Measurements from ENCODE around the genes ANP32E, APH1A, TARS2, C1orf56 and TMOD4.

DNA sequence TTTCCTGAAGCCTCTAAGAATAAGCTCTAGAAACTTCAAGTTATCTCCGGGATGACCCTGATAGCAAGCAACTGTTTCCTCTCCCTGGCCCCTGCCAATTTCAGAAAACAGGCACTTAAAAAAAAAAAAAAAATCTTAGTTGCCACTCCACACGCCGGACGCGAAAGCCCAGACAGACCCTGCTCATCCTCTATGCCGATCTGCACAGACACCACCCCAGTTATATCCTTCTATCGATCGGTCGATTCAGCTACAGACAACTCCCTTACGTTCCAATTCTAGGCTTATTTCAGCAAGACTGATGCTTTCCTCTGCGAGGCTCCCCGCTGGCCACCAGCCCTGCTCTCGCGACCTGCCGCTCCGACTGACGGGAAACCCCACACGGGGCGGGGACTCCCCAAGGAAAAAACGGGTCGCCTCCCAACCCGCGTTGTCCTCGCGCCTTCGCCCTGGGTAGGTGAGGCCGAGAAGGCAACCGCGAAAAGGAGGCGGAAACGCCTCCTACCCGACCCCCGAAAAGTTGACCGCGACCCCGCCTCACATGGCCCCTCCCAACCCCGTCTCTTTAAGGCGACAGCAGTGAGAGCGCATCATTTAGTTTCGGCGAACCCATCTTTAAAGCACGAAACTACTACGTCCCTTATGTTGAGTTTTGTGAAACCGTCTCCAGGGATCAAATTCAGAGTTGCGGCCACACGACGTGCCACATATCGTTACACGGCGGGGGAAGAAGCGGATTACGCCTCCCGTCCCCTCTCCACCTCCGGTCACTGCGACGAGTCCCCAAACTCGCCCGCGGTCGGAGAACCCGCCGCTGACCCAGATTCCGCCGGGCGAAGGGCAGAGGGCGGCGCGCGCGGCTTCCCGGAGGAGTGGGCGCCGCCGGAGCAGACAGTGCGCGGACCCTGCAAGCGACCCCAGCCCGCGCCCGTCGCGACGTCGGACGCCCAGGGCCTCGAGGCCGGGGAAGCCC is 1.3 kb downstream of the ANP32E start:
- RRBS, 2 experiments: 1% methylated on average over 33 of the region's 87 CpGs

DNA sequence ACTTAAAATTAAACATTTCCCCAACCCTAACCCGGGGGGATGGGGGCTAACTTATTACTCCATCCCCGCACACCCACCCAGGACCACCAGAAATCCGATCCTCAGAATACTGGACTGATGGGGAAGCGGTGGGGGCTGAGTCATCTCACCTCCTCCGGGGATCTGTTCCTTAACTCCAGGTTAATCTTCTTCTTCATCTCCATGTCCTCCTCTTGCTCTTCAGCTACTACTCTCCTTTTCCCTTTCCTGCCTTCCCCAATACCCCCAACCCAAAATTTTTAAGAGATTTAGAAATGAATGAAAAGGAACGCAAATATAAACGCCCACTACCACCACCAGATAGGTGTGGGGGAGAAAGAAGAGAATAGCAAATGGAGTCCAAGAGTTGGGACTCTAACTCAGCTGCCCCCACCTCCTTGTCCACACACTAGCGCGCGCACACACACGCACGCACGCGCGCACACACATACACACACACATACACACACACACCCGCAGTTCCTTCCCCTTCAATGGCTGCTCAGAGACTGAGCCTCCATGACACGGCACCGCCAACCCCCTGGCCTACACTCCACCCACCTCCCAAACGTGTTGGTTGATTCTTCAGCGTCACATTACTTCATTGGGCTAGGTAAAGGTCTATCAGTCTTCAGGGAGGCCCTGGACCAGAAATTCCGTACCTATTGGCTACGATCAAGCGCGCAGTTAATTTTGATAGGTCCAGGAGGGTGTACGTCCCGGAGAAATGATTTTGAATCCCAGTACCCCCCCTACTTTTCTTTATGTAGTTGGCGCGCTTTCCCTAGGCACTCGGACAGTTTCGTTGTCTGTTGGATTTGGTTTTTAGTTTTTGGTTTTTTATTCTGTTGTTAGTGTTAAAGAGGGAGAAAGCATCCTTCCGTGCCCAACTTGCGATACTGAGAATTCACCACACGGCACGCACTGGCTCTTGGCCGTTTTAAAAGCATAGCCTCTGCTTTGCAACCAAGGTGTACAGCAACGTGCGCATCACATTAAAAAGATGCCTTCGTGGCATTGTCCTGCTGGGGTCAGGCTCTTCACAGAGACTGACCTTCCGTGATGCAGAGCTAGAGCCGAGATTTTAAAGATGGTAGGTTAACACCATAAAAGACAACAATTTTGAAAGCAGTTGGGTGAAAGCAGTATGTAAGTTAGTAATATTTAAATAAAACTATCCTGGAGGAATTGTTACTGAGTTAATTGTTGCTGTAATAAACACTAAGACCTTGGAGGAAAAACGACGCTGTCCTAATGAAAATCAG is at the start of gene ANP32E:
ANP32E (minus strand) TSS at position 529 of the 1,283 bp plus-strand sequence.
- RRBS, 2 experiments: 3% methylated on average over 4 of the region's 42 CpGs; no CpG with 5 or more reads in 1 of the 2 experiments

DNA sequence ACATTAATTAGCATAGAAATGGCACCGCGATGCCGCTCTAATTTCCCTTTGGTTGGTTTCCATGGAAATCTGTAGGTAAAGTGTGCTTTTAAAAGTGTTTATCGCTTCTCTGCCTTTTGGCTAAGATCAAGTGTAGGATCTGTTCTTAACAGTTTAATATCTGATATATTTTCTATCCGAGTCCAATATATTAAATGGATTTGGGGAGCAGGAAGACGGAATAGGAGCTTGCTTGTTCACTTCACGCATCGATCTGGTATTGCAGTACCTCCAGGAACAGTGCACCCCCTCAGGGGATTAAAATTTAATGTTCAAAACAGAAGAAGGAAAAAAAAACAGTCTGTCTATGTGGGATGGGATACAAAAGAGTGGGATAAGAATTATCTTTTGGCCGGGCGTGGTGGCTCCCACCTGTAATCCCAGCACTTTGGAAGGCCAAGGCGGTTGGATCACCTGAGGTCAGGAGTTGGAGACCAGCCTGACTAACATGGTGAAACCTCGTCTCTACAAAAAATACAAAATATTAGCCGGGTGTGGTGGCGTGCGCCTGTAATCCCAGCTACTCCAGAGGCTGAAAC is 1.0 kb upstream of the ANP32E start:
- RRBS, 2 experiments: no CpG with 5 or more reads among the region's 15 CpGs

- RRBS, 2 experiments: no CpG with 5 or more reads among the region's 4 CpGs
These were observed 3.4 kb downstream of the APH1A start for GRCh38 chr1:150265226-150266030.

DNA sequence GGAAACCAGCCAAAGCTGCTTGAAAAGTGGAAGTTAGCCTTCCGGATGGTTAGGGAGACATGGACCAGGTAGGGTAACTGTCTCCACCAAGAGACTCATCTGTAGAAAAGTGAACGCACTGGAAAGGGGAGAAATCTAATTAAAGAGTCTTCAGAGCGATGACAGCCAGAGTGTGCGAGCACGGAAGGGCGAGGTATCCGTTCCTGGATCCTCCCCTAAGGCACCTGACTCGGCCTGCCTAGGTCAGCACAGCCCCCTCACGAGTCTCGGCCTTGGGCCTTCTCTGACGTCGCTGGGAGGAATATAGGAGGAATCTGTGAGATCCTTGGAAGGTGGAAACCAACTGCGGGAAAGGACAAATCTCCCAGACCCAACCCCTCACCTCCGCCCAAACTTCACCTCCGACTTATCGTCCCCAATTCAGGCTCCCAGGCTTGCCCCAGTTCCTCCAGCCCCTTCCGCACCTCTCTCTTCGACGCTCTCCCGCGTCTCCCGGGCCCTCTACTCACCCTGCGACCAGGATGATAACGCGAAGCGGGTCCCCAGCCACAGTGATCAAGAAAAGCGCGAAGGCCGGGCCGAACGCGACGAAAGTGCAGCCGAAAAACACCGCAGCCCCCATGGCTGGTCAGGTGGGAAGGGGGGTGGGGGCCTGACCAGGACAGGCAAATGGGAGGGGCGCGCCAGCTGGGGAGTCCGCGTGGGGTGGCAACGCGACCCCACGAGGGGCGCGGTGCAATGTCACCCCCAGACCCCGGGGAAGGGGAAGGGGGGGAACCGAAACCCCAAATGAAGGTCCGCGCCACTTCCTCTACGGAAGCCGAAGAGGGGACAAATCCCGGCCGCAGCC is at the start of gene APH1A:
APH1A (minus strand) TSS at position 828 of the 850 bp plus-strand sequence.
- RRBS, 2 experiments: 1 to 2% methylated on average over 11 of the region's 52 CpGs

GRCh38 chr1:150486822-150487773 is at the start of gene TARS2:
TARS2 (plus strand) TSS chr1:150487419.
- RRBS, 2 experiments: 67 to 80% methylated on average over 1 of the region's 36 CpGs

GRCh38 chr1:150562464-150563227 is 13.4 kb downstream of the ADAMTSL4 start:
- RRBS, 2 experiments: no CpG with 5 or more reads among the region's 4 CpGs

DNA sequence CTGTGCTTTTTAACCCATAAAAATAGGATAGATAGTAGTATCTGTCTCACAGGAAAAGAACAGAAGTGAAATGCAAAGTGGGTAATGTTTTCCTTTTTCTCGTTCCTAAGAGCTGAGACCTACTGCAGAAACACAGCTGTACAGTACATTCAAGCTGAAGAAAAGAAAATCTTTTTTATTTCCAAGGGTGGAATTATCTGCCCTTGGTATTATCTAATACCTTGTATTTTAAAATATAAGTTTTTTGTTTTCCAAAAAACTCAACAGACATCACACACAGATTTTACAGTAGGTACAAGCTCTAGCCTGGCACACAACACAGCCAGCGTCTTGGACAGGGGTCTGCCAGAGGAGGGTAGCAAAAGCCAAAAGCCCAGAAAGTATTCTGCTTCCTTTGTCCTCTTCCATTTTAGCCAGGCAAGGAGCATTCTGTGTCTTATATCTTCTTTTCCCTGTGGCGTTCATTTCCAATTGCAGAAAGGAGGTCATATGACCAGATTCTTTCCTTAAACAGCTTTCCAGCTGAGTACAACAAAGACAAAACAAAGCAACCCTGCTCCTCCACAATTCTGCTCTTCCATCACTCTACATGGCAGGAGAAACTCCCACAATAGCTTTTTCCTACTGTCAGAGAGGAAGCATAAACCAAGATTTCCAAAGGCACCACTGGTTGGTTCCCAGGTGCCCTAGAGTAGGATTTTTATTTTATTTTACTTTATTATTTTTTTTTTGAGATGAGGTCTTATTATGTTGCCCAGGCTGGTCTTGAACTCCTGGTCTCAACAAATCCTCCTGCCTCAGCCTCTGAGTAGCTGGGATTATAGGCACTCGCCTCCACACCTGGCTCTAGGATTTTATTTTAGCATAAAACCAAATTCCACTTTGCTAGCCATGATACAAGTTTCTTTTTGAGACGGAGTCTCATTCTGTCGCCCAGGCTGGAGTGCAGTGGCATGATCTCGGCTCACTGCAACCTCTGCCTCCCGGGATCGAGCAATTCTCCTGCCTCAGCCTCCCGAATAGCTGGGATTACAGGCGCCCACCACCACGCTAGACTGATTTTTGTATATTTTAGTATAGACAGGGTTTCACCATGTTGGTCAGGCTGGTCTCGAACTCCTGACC is 19.6 kb downstream of the ENSA start:
- RRBS, 2 experiments: no CpG with 5 or more reads among the region's 13 CpGs

DNA sequence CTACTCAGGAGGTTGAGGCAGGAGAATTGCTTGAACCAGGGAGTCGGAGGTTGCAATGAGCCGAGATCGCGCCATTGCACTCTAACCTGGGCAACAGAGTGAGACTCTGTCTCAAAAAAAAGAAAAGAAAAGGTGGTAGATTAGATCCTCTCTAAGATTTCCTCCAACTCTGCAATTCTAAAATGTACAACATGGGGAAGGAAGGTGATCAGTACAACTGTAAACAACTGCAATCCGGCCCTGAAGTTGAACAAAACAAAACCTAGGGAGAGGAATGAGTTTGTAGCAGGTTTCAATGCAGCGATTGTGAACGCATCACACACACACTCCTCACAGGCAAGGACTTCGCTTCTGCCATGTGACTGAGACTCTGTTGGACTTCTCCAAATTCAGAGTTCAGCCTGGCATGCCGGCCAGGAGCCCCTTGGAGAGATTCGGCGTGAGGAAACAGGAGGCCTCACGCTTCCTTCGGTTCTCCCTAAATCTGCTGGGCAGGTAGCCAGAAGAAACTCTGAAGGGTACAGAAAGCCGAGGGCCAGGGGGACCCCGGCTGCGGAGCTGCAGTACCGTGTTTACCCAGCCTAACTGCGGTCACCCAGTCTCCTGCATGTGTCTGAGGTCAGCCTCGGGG is 3.1 kb upstream of the ANXA9 start:
- RRBS, 2 experiments: no CpG with 5 or more reads among the region's 19 CpGs

DNA sequence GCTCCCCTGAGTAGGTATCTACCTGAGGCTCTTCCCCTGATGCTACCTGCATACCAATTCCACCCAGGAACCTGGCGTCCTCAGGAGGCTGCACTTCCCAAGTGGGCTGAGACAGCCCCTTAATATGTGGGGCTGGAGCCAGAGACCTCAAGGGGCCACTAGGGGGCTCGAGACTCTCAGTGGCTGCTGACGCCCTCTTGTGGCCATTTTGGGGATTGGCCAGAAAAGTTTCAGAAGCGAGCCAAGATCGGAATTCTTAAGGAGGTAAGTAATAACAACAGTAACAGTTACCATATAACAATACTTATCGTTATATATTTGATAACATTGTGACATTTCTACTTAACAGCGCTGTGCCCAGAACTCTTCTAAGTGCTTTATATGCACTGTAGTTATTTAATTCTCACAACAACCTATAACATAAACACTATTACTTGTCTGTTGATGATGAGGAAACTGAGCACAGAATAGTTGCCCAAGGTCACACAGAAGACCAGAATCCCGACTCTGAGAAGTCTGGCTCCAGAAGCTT is 2.5 kb upstream of the ANXA9 start:
- RRBS, 2 experiments: no CpG with 5 or more reads among the region's 8 CpGs

DNA sequence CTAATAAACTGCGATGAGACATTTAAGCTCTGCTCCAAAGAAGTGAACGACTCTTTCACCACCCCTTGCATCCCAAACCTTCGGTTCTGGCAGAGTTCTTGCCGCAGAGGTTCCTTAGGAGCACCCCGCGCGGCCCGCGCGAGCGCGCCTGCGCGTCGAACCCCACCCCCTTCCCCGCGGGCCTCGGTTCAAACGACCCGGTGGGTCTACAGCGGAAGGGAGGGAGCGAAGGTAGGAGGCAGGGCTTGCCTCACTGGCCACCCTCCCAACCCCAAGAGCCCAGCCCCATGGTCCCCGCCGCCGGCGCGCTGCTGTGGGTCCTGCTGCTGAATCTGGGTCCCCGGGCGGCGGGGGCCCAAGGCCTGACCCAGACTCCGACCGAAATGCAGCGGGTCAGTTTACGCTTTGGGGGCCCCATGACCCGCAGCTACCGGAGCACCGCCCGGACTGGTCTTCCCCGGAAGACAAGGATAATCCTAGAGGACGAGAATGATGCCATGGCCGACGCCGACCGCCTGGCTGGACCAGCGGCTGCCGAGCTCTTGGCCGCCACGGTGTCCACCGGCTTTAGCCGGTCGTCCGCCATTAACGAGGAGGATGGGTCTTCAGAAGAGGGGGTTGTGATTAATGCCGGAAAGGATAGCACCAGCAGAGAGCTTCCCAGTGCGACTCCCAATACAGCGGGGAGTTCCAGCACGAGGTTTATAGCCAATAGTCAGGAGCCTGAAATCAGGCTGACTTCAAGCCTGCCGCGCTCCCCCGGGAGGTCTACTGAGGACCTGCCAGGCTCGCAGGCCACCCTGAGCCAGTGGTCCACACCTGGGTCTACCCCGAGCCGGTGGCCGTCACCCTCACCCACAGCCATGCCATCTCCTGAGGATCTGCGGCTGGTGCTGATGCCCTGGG is at the start of gene C1orf56:
C1orf56 (plus strand) TSS at position 191 of the 906 bp plus-strand sequence.
- RRBS, 2 experiments: under 1 to 2% methylated on average over 24 to 26 of the region's 65 CpGs

DNA sequence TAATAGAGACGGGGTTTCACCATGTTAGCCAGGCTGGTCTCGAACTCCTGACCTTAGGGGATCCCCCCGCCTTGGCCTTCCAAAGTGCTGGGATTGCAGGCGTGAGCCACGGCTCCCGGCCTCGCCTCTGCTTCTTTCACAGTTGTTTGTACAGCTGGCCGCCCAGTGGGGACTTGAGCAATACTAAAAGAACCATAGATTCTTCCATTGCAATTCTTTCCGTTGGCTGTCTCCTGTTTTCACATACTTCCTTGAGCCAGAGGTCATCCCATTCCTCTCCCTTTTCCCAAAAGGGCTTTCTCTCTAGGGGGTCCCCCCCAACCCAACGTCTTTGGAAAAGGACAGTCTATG is 1.1 kb downstream of the GABPB2 start:
- RRBS, 2 experiments: no CpG with 5 or more reads among the region's 10 CpGs

DNA sequence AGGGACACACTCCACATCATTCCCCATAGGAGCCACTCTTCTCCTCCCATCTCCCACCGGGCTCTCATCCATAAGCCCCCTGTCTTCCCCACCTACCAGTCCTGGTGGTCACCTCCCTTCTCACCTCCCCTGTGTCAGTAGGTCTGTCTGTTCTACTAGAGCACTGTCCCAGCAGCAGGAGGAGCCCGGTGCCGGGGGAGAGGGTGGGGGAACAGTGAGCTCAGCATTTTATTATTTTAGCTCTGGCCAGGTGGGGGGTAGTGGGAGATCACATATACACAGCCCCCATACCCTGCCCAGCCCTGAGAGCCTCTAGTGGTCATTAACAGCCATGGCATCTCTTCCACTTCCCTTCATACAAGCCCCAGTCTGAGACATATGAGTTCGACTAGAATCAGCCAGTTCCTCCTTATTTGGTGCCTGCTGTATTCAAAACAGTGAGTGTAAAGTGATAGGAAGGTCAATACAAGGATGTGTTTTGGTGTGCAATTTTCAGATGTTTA is at the start of gene TMOD4:
TMOD4 (minus strand) TSS at position 154 of the 503 bp plus-strand sequence.
- RRBS, 2 experiments: no CpG with 5 or more reads among the region's 4 CpGs

GRCh38 chr1:151281316-151282025 is 628 bp upstream of the ZNF687 start:
- RRBS, 2 experiments: 0% methylated on average over 3 of the region's 47 CpGs; no CpG with 5 or more reads in 1 of the 2 experiments

DNA sequence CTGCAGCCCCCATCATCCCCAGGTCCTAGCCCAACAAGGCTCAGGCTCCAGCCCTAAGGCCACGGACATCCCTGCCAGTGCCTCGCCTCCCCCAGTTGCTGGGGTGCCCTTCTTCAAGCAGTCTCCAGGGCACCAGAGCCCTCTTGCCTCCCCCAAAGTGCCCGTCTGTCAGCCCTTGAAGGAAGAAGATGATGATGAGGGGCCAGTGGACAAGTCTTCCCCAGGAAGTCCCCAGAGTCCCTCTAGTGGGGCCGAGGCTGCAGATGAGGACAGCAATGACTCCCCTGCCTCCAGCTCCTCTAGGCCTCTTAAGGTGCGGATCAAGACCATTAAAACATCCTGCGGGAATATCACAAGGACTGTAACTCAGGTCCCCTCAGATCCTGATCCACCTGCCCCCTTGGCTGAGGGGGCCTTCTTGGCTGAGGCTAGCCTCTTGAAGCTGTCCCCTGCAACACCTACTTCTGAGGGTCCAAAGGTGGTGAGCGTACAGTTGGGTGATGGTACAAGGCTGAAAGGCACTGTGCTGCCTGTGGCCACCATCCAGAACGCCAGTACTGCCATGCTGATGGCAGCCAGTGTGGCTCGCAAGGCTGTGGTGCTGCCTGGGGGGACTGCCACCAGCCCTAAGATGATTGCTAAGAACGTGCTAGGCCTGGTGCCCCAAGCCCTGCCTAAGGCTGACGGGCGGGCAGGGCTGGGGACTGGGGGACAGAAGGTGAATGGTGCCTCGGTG is 5.0 kb downstream of the ZNF687 start:
- RRBS, 2 experiments: no CpG with 5 or more reads among the region's 13 CpGs

DNA sequence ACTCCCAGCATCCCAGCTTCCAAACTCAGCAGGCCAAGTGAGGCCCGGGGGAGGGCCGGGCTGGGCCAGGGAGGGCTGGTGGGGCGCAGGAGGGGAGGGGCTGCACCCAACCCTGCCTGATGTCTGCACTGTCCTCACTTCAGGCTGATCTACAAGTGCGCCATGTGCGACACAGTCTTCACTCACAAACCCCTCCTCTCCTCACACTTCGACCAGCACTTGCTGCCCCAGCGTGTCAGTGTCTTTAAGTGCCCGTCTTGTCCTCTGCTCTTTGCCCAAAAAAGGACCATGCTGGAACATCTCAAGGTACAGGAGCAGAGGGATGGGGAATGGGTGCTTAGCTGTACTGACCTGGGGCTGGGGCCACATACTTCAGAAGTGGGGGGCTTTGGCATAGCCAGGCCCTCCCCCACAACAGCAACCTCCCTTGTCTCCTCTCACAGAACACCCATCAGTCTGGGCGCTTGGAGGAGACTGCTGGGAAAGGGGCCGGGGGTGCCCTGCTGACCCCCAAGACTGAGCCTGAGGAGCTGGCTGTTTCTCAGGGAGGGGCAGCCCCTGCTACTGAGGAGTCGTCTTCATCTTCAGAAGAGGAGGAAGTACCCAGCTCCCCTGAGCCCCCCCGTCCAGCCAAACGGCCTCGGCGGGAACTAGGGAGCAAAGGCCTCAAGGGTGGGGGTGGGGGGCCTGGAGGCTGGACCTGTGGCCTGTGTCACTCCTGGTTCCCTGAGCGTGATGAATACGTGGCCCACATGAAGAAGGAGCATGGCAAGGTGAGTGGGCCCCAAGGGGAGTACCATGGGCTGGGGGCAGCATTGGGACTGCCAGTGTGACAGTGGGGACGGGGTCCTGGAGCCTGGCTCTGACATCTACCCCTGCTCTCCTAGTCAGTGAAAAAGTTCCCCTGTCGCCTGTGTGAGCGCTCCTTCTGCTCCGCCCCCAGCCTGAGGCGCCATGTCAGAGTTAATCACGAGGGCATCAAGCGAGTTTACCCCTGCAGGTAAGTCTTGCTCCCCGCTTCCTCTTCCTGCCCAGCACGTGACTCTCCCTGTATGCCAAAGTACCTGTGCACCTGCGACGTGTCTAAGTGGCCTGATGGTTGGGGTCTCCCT is 7.5 kb downstream of the ZNF687 start:
- RRBS, 2 experiments: no CpG with 5 or more reads among the region's 28 CpGs

- RRBS, 2 experiments: 77 to 88% methylated on average over 1 of the region's 15 CpGs
These were observed 8.5 kb downstream of the ZNF687 start for GRCh38 chr1:151290575-151291109.

DNA sequence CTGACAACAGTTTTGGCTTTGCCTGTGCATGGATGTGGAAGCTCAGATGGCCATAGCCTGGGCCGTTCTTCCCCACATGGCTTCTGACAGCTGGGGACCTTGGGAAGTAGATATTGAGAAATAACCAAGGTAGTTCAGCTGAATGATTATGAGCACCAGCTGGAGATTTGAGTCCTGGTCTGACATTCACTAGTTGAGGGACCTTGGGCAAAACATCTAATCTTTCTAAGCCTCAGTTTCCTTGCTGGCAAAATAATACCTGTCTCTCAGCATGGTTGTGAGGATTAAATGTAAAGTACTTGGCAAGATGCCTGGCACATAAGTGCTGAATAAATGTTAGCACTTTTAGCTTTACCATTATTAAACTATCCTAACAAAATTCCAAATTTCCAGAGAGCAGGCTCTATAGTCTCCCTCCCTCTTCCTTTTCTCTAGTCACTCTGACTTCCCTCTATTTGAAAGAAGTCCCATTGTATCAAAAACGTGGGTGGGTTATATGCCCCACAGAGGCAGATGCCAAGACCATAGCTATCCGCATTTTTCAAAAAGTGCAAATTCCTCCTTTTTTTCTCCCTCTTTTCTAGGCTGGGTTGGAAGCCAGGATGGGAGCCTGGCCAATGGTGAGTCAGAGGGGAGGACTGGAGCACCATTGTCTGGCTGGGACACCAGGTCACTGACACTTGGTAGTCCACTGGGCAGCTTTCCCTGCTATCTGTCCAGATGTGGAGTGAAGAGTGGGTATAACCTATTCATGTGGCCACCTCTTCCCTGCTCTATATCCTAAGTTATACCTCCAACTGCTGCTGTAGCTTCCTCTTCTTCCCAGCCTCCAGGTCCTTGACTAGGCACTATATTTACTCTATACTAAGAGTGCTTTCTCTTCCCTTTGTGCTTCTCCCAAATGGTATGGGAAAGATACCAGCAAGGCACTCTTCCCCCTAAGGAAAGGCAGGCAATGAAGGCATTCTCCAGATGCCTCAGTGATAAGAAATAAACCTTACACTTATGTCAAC is 13.2 kb downstream of the PI4KB start:
- RRBS, 2 experiments: no CpG with 5 or more reads among the region's 3 CpGs

GRCh38 chr1:151365420-151365930 is 7.0 kb downstream of the SELENBP1 start:
- RRBS, 2 experiments: no CpG with 5 or more reads among the region's 6 CpGs

GRCh38 chr1:151400234-151400391 is 740 bp downstream of the PSMB4 start:
- RRBS, 2 experiments: no CpG with 5 or more reads among the region's 3 CpGs

All from NT2/D1 (cell line).